Gallbladder (tissue), 1 donor: ENCODE results near the genes CLEC11A, ETFB, SIGLEC6 and SPACA6.

GRCh38 chr19:50279685-50280431, 49.3 kb downstream of the KCNC3 start:
- PRO-cap, result no peak

- PRO-cap, result no peak
Observed at GRCh38 chr19:50304644-50305409, 24.4 kb downstream of the KCNC3 start.

- PRO-cap, result unidirectional peak, plus-strand start at chr19:50357340; bidirectional peak, plus-strand start at chr19:50357969, minus-strand start at chr19:50357902
Observed at GRCh38 chr19:50356868-50358248, 8.1 kb downstream of the NAPSA start.

DNA sequence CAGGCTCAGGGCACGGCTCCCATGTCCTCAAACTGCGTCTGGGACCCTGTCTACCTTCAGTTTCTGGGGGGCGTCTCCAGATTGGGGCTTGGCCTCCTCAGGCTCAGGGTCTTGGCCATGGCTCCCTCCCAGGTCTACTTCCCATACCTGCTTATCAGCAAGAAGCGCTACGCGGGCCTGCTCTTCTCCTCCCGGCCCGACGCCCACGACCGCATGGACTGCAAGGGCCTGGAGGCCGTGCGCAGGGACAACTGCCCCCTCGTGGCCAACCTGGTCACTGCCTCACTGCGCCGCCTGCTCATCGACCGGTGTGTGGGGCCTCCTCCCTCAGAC, 4.1 kb upstream of the SPIB start:
- PRO-cap, result no peak

- PRO-cap, result no peak
Observed at GRCh38 chr19:50416761-50417399, 1.9 kb upstream of the SPIB start.

DNA sequence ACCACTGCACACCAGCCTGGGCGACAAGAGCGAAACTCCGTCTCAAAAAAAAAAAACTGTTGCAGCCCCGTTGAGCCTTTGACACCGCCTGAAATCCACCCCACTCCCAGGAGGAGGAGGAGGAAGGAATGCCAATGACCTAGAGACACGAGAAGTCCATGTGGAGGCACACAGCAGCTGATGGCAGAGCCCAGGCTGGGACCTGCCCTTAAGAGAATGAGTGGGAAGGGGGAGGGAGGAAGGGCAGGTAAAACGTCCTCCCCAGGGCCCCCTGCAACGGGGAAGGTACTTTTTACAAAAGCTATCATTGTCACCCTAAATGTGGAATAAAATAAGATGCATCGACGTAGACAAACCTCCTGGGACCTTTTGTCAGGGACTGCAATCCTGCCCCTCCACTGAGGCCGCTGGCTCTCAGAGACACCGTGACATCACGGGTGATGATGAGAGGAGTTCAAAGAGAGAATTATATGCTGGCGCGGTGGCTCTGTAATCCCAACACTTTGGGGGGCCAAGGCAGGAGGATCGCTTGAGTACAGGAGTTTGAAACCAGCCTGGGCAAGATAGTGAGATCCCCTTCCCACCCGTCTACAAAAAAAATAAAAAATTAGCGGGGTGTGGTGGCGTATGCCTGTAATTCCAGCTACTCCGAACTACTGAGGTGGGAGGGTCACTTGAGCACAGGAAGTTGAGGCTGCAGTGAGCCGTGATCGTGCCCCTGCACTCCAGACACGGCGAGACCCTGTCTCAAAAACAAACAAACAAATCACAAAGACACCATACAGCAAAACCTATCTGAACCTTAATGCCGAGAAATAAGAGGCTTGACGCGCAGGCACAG, 1.8 kb upstream of the MYBPC2 start:
- PRO-cap, result no peak

DNA sequence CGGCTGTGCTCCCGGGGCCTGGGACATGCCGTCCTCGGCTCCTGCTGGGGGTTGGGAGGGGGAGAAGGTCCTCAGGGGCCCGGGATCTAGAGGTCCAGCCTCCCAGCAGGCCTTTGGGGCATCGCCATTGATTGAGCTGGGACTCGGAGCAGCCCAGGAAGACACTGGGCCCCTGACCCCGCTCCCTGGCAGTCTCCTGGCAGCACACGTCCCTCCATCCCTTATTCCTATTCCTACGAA, 666 bp downstream of the JOSD2 start:
- PRO-cap, result no peak

DNA sequence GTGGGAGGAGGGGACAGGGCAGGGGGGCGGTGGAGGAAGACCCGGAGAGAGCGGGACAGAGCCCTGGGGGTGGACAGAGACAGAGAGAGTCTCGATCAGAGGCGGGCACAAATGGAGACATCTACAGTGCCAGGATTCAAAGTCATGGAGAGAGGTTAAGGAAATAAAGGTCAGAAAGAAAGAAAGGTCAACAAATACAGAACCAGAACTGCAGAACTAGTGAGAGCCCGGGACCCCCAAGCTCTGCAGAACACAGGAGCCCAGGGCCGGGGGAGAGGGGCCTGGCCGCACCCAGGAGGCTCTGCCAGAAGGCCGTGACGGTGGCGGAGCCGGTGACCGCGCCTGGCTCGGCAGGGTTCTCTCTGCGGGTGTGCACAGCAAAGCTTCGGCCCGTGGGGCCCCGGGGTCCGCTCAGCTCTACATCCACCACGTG, 870 bp upstream of the JOSD2 start:
- PRO-cap, result no peak

DNA sequence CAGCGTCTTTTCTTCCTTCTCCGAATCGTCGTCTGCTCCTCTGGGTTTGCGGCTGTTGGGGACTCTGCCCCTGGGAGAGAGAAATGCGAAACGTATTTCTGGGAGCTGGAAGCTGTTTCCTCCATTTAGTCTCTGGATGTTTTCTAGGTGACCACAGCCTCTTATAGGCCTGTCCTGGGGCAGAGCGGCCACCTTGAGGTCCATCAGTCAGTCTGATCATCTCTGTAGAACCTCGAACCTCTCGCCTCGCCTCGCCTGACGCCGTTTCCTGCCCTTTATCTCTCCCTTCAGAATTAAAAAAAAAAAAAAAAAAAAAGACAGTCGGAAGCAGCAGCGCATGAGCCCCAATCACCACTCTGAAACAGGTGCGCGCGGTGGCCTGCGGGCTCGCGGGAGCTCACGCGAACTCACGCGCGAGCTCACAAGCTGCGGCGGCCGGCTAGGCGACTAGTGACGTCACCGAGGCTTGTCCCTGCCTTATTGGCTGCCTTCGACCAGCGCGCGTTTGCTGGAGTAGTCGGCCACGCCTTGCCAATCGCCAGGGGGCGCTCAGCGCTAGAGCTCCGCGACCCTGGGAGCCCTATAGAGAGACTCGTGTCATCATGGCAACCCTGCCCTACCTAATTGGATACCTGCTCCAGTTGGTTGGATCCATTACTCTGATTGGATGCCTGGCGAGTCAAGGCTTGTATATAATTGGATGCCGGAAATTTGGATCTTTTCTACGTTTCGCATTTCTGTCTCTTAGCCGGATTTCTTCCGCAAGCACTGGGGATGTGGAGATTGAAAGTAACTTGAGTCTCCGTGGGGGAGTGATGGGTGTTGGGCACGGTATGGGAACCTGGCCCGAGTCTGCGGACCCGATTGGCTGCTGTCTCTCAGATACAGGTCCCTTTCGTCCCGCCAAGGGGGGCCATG, 31.7 kb downstream of the SYT3 start:
- PRO-cap, result no peak

DNA sequence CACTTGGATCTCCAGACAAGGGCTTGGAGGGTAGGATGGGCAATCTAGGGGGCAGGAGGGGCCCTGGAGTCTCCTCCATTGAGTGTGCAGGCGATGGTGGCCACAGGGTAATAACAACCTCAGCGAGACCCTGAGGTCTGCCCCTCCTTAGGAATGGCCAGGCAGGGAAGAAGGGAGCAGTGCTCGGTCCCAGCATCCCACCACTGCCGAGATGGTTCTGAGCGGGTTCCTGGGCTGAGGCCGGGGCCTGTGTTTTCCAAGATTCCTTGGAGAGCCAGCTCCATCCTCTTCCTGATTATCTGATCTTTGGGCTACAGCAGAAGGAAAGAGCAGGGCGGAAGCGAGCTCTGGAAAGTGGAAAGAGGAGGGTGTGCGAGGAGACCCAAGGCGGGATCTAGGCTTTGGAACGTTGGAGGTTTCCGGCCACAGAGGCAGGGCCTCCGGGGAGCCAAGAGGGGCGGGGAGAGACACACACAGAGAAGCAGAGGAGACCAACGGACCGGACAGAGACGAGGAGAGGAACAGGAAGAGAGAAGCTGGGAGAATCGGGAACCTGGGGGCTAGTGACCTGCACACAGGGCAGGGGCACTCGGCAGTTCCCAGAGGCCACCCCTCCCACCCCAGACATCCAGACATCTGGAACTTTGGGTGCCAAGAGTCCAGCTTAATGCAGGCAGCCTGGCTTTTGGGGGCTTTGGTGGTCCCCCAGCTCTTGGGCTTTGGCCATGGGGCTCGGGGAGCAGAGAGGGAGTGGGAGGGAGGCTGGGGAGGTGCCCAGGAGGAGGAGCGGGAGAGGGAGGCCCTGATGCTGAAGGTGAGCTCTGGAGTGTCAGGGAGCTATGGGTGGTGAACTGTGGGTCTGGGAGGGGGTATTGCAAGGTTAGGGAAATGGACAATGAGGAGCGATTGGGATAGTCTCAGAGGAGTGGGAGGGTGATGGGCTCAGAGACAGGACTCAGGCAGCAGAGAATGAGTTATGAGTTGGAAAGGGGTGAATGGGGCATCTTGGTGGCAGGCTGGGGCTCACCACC, at the start of gene CLEC11A:
Gene CLEC11A (plus strand): TSS at position 506 of the 1,031 bp plus-strand sequence.
- PRO-cap, result bidirectional peak, plus-strand start at position 506 of the sequence, minus-strand start at position 293 of the sequence

DNA sequence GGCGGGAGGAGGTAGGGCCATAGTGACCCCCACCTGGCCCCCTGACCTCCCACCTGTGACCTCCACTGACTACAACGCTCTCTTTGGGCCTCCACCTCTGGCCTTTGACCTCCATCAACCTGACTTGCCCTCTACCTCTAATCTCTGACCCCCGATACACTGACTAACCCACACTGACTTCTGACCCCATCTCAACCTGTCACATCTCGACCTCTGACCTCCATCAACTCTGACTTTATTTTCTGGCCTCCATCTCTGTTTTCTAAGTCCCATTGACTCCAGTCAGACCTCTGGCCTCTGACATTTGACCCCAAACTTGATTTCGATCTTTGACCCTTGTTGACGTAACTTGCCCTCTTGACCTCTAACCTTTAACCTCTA, 625 bp downstream of the ACP4 start:
- PRO-cap, result no peak

DNA sequence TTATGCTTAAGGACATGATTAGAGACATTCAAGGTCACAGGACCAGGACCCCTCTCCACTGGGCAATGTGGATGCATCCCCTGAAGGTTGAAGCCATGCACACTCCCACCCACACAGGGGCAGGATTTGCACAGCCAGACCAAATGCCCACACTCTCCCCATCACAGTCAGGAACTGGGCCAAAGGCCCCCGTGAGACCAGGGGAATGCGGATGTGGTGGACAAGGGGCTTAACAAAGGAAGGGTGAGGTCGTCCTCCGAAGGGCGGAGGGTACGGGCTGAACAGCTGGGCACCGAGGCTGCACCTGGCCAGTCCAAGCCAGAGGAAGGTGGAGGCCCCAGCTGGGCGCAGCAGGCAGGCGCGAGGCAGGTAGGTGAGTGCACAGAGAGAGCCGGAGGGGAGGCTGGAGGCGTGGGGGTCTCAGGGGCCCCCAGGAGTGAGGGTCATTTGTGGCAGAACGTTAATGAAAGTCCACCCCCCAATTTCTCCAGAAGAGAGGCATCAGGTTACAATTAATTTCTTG, 3.1 kb downstream of the KLK15 start:
- PRO-cap, result no peak

GRCh38 chr19:50875960-50876500, 2.8 kb downstream of the KLK2 start:
- PRO-cap, result no peak

DNA sequence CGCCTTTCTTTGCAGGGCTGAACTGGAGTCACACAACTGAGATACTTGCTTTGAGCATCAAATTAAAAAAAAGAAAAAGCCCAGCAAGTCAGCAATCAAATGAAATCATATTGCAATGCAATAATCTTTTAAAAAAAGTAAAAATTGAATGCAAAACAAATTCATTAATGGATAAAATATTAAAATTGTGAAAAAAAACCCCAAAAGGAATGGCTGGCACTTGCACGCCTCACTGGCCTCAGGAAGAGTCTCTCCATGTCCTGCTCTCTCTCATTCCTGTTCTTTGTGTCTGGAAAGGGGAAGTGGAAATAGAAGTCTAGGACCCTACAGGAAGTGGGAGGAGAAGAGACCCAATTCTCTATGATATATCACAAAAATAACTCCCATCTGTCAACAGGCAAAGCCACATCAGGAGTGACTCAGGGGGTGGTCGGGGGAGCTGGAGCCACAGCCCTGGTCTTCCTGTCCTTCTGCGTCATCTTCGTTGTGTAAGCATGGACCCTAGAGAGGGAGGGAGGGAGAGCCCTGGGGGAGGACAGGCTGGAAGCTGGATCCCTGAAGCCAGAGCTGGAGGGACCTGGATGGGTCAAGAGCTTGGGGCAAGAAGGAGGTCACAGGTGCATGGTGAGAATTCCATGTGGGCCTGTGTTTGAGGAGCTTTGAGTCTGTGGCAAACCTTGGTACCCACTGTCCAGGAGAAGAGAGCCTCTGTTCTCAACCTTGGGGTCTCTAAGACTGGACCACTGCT, 3.0 kb downstream of the SIGLEC9 start:
- PRO-cap, result bidirectional peak, plus-strand start at position 564 of the sequence, minus-strand start at position 285 of the sequence

- PRO-cap, result no peak
Observed at GRCh38 chr19:51327305-51328104, 14.4 kb downstream of the VSIG10L start.

- PRO-cap, result bidirectional peak, plus-strand start at chr19:51366599, minus-strand start at chr19:51366345; bidirectional peak, plus-strand start at chr19:51367146, minus-strand start at chr19:51367006; bidirectional peak, plus-strand start at chr19:51367215, minus-strand start at chr19:51367192
Observed at GRCh38 chr19:51366217-51367287, at the start of gene ETFB. Gene ETFB, minus strand, starts transcription at chr19:51366388.

GRCh38 chr19:51531365-51532140, at the start of gene SIGLEC6:
Gene SIGLEC6, minus strand, starts transcription at chr19:51531670.
- PRO-cap, result no peak

GRCh38 chr19:51546421-51547711, 15.4 kb upstream of the SIGLEC6 start:
- PRO-cap, result no peak

- PRO-cap, result no peak
Observed at GRCh38 chr19:51651216-51651532, 4.5 kb upstream of the SIGLEC14 start.

GRCh38 chr19:51693138-51694261, at the start of gene SPACA6:
Gene SPACA6, plus strand, starts transcription at chr19:51693330.
- PRO-cap, result unidirectional peak, plus-strand start at chr19:51693268